Measurements from ENCODE around the genes SARDH and RXRA.

DNA sequence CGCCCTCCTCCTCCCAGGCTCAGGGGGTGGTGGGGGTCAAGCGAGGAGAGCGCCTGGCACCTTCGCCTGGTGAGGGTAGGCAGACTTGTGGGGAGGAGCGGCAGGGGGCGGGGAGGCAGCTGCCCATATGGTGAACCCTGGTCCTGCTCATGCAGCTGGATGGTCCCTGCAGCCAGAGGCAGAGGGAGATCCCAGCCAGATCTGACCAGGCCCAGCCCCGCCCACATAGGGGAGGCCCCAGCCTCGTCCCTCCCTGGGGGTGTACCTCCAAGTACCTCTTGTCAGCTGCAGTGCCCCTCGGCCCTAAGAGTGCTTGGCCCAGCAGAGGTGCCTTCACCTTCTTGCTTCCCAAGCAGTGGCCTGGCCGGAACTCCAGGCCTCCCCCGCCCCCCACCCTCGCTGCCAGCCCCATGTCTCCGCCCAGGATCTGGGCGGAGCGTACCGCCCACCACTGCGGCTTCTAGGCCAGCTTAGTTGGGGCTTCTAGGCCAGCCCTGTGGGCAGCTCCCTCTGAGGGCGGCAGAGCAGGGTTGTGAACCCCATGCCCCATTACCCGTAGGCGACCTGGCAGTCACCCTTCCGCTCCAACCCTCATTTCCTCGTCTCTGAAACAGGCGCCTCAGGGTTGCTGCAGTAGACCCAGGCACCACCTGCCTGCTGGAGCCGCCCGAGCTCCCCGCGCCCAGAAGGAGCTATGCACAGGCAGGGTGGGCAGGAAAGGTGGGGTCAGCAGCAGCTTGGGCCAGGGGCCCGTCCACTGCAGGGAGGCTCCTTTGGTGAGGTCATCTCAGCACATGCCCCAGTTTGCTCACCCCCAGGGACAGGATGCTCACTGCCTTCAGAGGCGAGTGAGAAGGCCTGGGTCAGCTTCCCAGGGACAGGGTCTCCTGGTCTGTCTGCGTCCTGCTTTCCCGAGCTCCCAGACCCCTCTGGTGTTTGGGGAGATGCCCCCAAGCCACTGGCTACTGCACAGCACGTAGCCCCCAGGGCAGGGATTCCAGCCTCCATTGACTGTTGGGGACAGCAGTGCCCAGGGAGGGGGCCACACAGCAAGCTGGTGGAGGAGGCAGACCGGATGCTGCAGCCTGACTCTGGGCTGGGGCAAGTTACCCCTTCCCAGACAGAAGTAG, at the start of gene SARDH:
TSS of gene SARDH (minus strand) at position 374 of the 1,130 bp plus-strand sequence.
- RRBS: no CpG with 5 or more reads among the region's 33 CpGs

- RRBS: no CpG with 5 or more reads among the region's 11 CpGs
These were observed 18.1 kb upstream of the SARDH start for GRCh38 chr9:133756332-133756652.

DNA sequence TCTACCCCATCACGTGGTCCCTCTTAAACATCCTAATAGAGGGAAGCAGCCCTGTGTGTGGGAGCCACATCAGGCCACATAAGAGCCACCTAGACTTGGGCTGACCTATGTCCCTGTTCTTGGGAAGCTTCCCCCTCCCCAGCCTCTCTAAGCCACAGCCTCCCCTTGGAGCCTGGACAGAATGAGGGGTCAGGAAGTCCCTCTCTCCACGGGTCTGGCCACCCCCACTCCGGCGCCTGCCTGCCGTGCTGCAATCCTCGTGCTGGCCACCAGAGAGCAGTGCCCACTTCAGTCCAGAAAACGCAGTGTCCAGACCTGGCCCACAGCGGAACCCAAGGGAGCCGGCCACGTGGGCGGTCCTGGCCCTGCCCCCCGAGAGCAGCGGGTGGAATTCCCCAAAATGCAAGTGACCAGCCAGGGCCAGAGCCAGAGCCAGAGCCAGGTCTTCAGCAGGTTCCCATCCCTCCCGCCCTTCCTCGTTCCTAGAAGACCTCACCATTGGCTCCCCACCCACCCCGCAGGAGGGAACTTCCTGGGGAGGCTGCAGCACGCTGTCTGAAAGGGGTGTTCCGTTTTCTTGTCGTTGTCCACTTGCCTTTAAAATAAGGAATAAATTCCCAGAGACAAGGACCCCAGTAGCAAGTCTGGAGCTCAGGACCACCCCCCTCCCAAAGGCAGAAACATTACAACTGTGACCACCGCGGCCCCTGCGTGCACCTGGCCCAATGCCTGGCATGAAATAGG, 54.9 kb upstream of the SARDH start:
- RRBS: 2% methylated on average over 6 of the region's 22 CpGs

DNA sequence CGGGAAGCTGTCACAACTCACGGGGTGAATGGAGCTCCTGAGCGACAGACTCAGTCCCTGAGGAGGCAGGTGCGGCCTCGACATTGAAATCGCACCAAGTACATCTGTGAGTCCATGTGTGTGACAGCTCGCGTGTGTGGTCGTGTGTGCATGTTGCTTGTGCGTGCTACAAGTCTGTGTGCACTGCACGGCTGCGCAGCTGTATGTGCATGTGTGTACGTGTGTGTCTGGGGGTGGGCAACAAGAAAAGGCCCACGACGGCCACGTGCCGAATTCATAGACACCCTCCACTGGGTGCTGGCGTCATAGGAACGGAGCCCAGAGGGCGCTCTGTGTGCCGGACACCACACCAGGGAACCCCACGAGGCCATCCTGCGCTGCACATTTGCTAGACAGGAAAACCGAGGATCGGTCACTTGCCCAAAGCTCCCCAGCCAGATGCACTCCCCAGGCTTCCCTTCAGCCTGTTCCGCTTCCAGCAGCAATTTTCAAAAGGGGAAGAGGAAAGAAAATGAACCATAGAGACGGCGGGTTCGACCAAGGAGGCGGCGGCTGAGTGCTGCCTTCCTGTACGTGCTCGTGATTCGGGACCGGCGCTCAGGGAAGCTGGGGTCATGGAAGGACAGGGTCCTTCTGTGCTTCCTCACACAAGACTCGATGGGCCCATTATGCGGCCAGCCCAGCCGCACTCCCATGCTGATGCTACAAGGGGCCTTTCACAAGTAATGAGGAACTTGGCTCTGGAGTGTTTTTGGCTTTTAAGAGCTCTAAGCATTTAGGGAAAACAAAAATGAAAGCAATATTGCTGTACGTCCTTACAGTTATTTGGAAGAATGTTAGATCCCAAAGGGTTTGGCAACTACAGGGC, 124.5 kb upstream of the SARDH start:
- RRBS: no CpG with 5 or more reads among the region's 40 CpGs

- RRBS: no CpG with 5 or more reads among the region's 6 CpGs
These were observed 100.1 kb downstream of the VAV2 start for GRCh38 chr9:133892015-133892448.

- RRBS: 98% methylated on average over 4 of the region's 55 CpGs
These were observed 12.8 kb downstream of the VAV2 start for GRCh38 chr9:133978981-133980057.

- RRBS: no CpG with 5 or more reads among the region's 20 CpGs
These were observed 2.5 kb downstream of the VAV2 start for GRCh38 chr9:133989507-133990120.

- RRBS: 97% methylated on average over 10 of the region's 40 CpGs
These were observed 19.7 kb downstream of the BRD3 start for GRCh38 chr9:134048042-134048656.

DNA sequence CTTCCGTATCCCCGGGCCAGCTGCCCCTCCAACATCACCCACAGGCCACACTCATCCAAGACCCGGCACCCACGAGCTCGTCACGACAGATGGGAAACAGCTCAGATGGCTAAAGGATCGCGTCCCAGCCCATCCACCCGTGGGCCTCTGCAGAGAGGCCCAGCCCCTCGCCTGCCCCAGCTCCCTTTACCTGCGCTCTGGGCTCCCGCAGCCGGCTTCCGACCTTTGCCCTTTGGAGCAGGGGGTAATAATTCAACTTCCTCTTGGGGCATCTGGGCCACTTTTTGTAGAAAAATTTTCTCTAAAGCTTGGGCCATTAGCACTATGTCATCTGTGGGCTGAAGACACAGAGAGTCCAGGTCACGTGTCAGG, 16.5 kb downstream of the BRD3 start:
- RRBS: 98% methylated on average over 2 of the region's 15 CpGs

- RRBS: 100% methylated on average over 1 of the region's 33 CpGs
These were observed 23.0 kb downstream of the WDR5 start for GRCh38 chr9:134158528-134159676.

DNA sequence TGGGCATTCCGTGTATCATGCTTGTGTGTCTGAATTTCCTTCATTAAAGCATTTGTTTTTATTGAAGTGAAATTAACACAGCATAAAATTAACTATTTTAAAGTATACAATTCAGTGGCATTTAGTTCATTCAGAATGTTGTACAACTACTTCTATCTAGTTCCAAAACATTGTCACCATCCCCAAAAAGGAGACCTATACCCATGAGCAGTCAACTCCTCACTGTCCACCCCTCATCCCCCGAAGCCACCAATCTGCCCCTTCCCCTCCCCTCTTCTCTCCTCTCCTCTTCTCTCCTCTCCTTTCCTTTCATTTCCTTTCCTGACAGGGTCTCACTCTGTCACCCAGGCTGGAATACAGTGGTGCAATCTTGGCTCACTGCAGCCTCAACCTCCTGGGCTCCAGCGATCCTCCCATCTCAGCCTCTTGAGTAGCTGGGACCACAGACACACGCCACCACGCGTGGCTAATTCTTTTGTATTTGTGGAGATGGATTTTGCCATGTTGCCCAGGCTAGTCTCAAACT, 86.7 kb downstream of the WDR5 start:
- RRBS: no CpG with 5 or more reads among the region's 6 CpGs

DNA sequence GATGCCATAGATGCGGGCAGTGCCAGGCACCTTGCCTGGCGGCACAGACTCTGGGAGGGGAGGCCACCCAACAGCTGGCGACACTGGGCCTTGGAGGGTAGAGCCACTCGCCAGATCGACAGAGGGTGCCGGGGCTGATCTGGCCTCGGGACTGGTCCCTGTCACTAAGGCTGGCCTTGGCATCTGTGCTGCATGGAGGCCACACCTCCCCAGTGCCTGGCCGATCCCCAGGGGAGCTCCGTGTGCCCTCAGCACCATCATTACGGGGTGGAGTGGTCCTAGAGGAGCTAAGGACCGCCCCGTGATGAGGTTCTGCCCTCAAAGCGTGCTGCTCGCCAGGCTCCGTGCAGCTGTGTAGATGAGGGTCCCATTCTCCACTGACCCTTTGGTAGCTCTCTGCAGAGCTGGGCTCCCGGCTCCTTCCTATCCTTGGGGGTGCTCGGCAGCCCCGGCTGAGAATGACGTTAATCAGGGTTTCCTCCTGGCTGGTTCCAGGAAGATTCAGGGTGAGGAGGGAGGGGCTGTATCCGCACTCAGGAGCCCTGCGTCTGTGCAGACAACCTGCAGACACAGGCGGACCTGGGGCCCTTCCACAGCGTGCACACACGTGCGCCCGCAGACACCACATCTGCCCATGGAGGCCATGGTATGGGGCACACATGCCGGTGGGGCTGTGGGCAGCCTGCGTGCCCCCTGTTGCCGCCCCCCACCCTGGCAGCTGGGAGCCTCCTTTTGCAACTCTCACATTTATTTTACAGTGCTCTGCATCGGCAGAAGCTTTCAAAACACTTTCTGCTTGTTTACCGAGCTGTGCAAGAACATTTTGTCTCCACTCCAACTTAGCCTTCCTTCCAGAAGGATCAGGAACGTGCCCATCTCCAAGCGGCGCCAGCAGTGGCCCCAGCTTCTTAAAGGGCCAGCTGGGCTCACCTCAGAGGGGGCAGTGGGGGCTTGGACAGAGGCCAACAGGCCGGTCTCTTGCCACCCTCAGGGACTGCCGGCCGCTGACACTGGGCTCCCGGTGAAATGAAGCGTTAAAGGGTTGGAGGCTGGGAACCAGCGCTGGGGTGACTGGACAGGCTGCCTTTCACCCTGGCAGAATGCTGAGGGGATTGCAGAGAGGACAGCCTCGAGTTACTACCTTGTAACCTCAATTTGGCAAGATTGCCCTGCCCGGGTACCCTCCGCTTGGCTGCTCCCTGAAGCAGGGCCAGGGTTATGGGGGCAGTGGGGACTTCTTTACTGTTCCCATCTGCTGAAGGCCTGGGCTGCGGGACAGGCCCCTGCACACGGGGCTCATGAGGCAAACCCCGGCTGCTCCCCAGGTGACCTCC, 95.2 kb downstream of the WDR5 start:
- RRBS: 13% methylated on average over 3 of the region's 46 CpGs

DNA sequence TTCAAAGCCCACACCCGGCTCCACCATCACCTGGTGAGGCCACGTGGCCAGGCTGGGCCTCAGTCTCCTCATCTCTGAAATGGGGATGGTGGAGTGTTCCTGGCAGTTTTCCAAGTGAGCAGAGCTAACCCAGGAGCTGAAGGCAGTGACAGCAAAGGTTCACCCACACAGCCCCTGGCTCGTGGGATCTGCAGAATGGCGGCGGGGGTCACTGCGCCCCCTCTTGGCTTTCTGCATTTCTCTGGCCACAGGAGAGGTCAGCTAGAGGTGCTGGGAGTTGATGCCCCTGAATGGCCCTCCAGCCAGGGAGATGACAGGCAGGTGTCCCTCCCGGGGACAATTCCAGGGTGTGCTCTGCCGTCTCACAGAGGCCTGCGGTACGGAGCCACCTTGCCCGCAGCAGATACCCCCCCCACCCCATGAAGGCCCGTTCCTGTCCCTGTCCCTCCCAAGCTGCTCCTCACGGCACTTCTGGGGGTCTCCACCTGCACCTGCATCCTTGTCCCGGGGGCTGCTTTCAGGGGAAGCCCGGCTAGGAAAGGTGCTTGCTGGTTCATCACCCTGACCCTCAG, 61.8 kb upstream of the RXRA start:
- RRBS: 68% methylated on average over 1 of the region's 15 CpGs

DNA sequence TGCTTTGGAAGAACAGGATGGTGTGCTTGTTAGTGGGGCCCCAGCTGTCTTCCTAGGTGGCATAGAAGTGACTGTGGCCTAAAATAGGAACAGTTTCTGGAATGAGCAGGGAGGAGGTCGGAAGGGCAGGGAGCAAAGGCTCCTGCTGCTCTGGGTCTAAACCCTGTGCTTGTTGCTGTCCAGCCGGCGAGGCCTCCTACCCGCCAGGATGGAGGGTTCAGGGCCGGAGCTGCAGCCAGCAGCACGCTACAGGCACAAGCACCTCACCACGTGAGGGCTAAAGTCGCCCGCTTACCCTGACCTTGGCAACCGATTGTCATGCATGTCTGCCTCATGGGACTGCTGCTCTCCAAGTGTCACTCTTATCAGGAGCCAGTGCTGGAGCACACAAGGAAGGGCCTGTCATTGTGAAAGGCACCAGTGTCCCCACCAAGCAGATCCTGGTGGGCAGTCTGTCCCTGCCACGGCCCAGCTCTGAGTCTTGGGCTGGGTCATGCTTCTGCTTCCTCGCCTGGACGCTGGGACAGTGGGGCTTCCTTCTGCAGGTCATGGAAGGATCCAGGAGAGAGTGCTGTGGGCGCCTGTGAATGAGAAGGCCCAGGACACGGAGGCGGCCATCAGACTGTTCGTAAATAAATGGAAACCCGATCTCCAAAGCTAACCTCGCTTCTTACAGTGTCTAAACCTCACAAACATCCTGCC, 58.3 kb upstream of the RXRA start:
- RRBS: no CpG with 5 or more reads among the region's 19 CpGs

DNA sequence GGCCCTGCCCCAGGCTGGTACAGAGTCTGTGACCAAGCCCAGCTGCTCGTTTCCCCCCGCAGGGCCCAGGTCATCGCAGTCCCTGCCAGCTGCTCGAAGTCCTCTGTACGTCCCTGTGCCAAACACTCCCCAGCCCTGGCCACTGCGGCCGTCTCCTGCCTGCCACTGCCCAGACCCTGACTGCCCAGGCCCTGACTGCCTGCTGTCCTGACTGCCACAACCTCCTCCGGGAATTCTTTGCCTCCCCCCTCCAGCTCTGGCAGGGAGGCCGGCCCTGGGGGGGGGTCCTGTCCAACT, 53.6 kb upstream of the RXRA start:
- RRBS: 83% methylated on average over 1 of the region's 9 CpGs

DNA sequence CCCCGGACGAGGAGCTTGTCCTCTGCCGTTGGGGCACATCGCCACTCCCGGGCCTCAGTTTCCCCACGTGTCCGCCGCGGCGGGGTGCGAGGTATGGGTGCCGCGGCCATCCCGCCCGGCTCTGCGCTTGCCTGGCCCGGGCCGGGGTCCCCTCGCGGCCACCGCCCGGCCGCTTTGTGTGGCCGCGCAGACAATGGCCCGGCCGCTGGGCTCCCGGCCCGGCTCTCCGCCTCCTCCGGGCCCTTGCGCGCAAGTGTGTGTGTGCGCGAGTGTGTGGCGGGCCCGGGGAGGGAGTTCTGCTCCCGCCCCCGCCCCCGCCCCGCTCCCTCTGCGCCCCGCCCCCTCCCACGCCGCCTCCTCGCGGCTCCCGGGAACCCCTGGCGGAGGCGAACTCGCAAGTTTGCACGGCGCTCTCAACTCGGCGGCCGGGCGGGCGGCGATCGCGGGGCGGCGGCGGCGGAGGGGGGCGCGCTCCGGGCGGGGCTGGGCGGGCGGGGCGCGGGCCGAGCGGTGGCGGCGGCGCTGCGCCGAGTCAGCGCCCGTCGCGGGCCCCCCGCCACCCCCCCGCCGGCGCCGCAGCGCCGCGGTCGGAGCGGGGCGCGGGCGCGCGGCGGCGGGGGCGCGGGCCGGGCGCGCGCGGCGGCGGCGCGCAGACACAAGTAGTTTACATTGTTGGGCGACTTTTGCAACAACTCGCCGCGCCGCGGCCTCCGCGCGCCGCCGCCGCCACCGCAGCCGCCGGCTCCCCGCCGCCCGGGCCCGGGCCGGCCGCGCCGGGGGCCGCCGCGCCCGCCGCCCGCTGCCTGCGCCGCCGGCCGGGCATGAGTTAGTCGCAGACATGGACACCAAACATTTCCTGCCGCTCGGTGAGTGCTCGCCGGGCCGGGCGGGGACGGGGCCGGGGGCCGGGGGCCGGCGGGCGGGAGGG, at the start of gene RXRA:
TSS of gene RXRA (plus strand) at position 662 of the 928 bp plus-strand sequence.
- RRBS: 1% methylated on average over 99 of the region's 158 CpGs

DNA sequence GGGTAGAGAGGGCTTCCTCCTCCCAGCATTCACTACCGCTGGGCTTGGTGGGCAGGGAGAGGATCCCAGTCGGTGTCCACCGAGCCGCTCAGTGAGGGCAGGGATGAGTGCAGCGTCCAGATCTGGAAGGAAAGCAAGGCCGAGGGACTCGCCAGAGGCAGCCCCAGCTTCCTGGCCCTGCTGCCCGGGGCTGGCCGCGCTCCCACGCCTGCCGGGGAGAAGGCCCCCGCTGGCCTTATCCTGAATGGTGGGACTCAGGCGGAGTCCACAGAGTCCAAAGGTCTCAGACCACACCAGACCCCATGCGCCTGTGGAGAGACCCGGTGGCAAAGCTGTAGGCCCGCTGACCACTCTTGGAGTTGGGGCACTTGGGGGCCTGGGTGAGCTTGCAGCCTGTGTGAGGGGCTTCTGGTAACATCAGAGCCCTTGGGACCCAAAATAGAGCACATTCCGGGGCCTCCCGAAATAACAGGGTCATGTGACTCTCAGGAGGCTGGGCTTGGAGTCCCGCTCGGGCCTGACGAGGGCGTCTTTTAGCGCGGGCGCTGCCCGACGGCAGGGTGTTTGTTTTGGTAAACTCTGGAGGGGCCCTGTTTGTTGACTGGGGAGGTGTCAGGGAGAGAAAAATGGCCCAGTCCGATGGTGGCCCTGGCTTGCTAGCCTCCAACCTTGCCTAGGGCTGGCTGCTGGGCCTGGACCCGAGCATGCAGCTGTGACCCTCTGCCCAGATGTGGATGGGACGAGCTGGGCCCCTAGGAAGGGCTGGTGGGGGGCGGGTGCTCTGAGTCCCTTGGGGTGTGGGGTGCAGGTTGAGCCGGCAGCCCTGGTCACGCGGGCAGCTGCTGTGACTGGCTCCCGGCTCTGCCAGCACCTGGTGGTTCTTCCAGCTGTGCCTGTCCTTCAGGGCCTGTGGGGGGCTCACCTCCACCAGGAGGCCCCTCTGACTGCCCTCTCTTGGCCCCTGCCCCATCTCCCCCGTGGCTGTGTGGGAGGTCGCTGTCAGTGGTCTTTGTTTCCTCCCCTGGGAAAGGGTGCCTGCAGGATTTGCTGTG, 2.9 kb downstream of the RXRA start:
- RRBS: 93% methylated on average over 7 of the region's 38 CpGs

DNA sequence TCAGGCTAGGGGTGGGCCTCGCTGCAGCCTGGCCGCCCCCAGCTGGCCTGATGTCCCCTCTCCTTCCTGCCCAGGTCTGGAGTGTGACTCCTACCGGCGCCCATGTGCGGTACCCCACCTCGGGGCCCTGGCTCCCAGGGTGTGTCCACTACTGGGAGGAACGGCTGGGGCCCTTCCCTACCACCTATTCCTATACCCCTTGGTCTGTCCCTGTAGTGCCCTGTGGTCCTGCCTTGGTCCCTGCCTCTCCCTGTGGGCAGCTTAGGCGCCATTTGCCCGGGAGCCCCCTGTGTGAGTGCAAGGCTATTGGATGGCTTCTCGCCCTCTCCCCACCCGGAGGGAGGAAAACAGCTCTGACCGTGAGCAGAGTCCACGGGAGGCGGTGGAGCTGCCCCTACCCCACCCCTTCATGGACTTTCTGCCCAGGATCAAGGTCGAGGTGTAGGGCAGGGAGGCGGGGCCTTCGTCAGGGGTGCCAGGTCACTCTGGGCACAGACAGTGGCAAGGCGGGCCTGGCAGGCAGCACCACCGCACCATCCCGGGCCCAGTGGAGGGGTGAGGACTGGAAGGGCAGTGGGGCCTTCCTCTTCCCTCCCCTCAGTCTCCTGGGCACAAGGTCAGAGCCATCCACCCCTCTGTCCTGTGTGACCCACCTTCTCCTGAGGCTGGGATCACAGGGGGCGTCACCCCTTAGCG, 9.5 kb downstream of the RXRA start:
- RRBS: 95% methylated on average over 3 of the region's 22 CpGs

DNA sequence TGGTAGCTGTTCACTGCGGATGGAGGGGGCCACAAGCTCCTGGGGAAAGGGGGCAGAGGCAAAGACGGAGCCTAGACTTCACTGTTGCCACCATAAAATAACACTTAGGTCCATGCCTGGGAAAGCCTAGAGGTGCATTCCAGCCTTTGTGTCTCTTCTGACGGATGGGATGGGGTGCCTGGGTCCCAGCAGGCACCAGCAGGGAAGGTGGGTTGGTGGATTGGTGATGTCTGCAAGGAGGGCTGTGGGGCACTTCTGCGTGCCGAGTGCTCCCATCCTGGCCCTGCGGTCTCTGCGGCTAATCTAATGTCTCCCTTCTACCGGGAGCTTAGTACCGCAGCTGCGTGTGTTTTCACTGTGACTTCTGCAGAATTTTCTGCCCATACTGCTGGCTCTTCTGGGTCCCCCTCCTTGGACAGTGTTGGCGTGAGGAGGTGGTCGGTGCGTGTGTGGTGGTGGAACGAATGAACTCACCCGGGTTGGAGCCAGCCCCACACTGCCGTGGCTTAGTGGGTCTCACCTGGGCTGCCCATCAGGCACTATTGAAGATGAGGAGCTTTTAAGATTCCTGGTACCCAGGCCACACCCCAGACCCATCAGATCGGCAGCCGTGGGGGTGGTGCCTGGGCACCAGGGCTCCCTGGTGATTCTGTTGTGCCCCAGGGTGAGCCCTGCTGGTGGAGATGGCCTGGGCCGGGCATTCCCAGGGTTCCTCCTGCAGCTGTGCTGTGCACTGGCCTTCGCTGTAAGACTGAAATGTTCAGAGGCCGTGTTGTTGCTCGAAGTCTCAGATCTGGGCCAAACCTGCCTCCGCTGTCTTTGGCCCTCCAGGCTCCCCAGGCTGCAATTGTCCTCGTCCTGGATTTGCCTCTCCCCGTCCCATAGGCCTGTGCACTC, 28.0 kb downstream of the RXRA start:
- RRBS: no CpG with 5 or more reads among the region's 25 CpGs

DNA sequence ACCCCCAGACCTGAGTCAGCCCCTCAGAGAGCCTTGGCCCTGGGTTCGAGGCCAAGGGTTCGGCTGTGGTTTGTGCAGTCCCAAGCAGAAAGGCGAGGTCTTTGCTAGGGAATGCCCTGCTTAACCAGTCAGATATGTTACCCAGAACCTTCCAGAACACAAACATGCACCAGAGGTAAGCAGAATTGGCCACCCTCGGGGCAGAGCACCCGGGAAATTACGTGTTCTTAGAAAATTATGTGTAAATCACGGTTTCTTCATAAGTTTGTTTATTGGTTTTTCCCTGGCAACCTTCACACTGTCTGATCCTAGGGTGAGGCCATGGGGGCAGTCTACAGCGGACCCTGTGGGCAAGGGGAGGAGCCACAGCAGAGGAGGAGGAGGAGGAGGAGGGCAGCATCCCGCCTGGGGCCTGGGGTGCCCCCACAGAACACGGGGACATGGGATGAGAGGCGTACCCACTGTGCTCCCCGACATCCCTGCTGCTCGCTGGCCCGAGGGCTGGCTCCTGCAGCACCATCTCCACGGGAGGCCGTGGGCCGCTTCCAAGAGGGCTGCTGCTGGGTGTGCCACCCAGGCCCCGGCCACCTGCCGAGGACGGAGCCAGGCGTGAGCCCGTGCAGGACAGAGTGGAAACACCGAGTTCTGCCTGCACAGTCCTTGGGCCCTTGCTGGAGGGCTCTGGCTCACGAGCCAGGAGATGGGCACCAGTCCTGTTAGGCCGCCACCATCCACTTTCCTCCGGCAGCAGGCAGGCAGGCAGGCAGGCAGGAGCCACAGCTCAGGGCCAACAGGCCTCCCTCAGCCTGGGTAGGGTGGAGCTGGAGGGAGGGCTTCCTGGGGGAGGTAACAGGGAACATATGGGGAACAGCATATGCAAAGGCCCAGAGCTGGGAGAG, 31.6 kb downstream of the RXRA start:
- RRBS: no CpG with 5 or more reads among the region's 26 CpGs